T47D (cell line): ENCODE results near the gene CUL2.

GRCh38 chr10:33233799-33234122 lies 100.7 kb downstream of the NRP1 start:
- RRBS, result no CpG with 5 or more reads among the region's 1 CpG

- RRBS, result no CpG with 5 or more reads among the region's 11 CpGs
These were observed 388.0 kb downstream of the PARD3 start for GRCh38 chr10:34427085-34427539.

DNA sequence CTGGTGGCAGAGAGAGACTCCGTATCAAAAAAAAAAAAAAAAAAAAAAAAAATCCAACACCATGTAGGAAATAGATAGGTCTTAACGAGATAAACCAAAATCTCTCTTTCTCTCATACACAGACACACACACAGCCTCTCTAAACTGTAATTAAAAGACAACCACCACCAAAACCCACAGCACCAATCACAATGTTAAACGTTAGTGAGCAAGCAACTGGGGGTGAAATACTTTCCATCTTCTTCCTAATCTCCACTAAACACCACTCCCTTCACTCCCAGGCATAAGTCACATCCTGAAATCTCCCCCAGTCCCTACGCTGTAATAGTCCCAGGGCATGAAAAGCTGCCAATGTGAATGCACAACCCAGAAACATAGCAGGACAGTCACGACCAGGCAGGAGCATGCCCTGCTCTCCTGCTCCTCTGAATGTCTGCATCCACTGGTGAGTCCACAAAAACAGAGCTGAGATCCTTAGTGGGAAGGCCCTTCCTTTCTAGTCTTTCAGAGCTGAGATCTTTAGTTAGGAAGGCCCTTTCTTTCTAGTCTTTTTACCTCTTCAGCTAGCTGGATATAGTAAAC lies 288.9 kb downstream of the PARD3 start:
- RRBS, result no CpG with 5 or more reads among the region's 5 CpGs

GRCh38 chr10:34637238-34637860 lies 177.7 kb downstream of the PARD3 start:
- RRBS, result 0% methylated on average over 2 of the region's 11 CpGs

DNA sequence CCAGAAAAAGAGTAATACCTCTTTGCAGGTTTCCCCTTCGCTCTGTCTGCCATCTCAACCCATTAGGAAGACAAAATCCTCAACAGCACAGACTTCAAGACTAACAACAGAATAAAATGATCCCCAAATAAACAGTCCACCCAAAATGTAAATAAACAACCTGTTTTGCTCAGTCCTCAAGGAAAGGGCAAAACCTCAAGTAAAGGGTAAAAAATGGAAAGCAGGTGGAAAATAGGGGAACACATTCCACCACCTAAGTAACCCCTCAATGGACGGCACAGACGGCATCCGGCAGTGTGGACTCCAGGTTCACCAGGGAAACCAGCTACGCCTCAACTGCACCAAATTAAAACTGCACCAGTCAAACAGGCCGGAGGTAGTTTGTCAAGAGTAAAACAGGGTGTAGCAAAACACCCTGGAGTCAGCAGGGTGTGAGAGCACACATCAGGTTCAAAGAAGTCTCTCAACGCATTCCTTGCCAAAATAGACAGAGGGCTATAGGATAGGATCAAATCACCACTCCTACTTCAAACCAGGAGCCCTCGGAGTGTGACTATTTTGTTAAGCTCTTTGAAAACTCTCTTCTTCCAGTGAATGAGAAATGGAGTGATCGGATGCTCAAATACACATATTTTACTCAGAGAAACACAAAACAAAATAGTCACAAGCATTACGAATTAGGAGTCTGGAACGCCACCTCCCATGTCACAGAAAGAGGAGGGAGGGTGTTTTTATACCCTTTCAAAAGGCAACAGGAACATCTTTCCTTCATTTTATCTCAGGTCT lies 136.0 kb downstream of the PARD3 start:
- RRBS, result 9% methylated on average over 2 of the region's 11 CpGs

GRCh38 chr10:34760346-34760963 lies 54.6 kb downstream of the PARD3 start:
- RRBS, result no CpG with 5 or more reads among the region's 5 CpGs

- RRBS, result 1% methylated on average over 55 of the region's 104 CpGs
These were observed 436 bp downstream of the PARD3 start for GRCh38 chr10:34814501-34815218.

- RRBS, result 1% methylated on average over 35 of the region's 64 CpGs
These were observed at the start of gene CUL2 for GRCh38 chr10:35090111-35091015. TSS of gene CUL2 (minus strand) at chr10:35090341.

DNA sequence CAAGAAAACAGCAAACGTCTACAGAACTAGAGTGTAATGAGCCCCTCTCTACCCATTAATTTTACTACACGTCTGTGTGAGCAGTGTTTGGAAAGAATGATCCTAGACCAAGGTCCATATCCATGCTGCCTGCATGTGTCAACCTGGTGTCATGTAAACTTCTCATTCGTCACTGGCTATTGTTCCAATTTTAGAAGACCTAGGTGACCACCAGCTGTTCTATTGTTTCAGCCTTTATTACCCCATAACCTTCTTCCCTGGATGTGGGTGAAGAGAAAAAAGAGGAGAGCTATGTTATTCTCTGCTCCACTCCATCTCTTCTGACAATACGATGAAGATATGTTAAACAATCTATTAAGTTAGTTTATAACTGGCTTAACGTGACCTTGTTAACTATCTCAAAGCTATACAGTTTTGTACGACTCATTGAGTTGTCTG lies 77.2 kb downstream of the CREM start:
- RRBS, result no CpG with 5 or more reads among the region's 6 CpGs

DNA sequence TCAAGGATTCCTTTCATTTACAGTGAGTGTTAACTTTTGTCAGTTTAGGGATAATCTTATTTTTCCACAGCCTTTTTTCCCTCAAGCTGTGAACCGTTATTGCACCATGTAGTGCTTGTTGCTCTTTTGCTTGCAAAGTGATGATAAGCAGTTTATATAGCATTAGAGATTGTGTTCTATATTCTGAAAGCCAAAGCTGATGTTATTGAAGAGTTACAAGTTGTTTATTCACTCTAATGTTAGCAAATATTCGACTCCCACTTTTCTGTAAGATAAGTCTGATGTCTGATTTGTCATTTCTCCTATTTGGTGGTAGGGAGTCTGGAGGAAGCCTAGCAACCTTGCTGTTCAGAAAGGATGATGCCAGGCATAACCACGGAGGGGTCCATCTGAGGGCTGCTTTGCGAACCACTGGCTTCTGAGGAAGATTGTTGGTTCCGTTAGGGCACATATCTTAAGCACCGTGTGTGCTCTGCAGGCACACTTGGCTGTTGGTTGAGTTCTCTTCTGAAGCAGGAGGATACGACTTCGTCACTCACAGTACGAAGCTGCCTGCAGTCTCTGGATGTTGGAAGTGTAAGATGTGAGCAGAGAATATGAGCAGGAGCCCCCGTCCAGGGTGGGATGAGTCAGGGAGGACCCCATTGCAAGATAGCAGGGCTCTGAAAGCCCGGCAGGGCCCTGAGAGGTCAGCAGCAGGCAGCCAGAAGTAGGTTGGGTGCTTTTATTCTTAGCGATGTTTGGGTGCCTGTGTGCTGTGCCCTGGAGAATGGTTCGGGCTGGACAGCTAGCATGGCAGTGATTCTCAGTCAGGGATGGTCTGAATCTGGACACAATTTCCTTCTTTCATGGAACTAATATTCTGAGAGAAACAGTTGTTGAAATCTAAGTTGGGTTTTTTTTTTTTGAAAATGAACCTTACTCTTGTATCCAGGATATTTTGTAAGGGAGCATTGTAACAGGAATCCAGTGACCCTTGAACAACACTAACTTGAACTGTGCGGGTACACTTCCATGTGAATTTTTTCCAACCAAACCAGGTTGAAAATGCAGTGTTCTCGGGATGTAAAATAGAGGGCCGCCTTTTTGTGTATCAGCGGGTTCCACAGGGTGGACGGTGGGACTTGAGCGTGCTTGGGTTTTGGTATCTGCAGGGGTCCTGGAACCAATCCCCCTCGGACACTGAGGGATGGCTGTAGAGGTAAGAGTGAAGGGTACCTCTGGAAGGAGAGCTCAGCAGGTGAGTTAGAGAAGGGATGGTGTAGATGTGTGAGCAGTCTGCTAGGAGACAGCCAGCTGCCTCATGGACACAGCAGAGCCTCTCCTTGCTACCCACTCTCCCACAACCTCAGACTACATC lies 12.2 kb downstream of the CCNY start:
- RRBS, result no CpG with 5 or more reads among the region's 20 CpGs

GRCh38 chr10:35639943-35640517 lies 2.1 kb downstream of the FZD8 start:
- RRBS, result 93% methylated on average over 49 of the region's 75 CpGs

DNA sequence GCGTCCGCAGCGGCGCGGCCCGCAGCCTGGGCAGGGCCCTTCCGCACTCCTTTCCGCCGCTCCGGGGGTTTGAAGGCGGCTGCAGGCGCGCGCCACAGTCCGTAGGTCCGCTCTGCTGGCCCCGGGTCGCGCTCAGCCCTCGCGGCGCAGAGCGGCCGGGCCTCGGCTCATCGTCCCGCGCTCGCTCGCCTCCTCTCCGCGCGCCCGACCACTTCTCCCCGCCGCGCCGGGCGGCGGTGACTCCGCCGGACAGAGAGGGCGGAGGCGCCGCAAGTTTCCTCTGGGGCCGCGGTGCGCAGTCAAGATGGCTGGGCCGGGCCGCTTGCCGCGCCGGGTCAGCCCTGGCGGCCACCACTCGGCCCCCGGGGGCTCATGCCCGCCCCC lies 508 bp downstream of the FZD8 start:
- RRBS, result 1% methylated on average over 36 of the region's 57 CpGs

GRCh38 chr10:37402403-37402727 lies 277.0 kb downstream of the ANKRD30A start:
- RRBS, result no CpG with 5 or more reads among the region's 2 CpGs

- RRBS, result no CpG with 5 or more reads among the region's 4 CpGs
These were observed 36.7 kb downstream of the ZNF248 start for GRCh38 chr10:37820707-37821091.

GRCh38 chr10:39607766-39608196 lies 1513.6 kb downstream of the ZNF37A start:
- RRBS, result no CpG with 5 or more reads among the region's 28 CpGs

GRCh38 chr10:42552616-42553365 lies 85.6 kb downstream of the ZNF33B start:
- RRBS, result 1% methylated on average over 8 of the region's 45 CpGs

DNA sequence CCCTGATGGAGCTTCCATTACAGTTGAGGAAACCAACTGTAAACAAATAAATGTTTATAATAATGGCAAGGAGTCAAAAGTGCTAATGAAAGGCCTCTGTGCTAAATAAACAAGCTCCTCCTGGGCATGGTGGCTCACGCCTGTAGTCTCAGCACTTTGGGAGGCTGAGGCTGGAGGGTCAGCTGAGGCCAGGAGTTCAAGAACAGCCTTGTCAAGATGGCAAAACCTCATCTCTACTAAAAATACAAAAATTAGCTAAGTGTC lies 54.8 kb upstream of the BMS1 start:
- RRBS, result no CpG with 5 or more reads among the region's 1 CpG

- RRBS, result no CpG with 5 or more reads among the region's 13 CpGs
These were observed 12.9 kb upstream of the BMS1 start for GRCh38 chr10:42769598-42770205.

DNA sequence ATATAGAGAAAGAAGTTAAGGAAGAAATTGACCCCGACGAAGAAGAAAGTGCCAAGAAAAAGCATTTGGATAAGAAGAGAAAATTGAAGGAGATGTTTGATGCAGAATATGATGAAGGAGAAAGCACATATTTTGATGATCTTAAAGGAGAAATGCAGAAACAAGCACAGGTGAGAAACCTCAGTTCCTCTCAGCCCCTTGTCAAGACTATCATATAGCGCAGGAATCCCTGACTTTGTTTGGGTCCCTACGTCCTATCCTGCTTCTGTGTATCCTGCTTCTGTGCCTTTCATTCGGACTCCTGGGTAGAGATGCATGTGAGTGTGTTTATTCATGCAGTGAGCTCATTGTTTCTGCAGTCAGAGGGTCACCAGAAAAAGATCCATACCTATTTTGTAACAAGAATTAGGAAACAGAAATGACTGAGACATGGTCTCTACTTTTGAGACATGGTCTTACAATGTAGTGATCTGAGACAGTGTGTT lies 34.8 kb downstream of the BMS1 start:
- RRBS, result no CpG with 5 or more reads among the region's 5 CpGs

DNA sequence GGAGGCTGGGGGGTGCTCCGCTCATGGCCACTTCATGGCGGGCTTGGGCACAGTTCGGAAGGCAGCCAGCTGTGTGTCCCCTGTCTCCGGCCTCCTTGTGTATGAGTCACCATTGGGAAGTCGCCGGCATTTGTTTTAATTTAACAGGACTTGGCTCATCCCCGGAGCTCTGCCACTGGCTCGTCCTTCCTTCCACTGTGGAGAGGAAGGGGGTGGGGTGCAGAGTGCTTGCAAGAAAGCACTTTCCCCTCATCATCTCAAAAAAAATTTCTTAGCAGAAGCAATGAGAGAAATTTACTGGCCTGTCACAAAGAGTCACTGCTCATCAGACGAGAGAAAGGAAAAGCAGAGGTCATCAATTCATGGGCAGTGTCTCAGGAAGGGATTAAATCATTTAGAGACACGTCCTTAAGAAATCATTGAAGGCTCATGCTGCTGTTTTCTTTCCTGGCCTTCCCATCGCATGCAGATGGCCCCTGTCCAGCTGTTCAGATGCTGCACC lies 93.2 kb downstream of the BMS1 start:
- RRBS, result 17% methylated on average over 1 of the region's 11 CpGs